Umbilical cord (tissue), 2 donors: ENCODE measurements around the genes FAM184B, LCORL and CCDC149.

GRCh38 chr4:17336280-17336949 lies 175.5 kb downstream of the QDPR start:
- RAMPAGE, long total RNA: no peak

GRCh38 chr4:17781026-17781761 lies at the start of gene FAM184B:
Gene FAM184B (minus strand): TSS chr4:17781621.
- RAMPAGE, long total RNA: no peak

DNA sequence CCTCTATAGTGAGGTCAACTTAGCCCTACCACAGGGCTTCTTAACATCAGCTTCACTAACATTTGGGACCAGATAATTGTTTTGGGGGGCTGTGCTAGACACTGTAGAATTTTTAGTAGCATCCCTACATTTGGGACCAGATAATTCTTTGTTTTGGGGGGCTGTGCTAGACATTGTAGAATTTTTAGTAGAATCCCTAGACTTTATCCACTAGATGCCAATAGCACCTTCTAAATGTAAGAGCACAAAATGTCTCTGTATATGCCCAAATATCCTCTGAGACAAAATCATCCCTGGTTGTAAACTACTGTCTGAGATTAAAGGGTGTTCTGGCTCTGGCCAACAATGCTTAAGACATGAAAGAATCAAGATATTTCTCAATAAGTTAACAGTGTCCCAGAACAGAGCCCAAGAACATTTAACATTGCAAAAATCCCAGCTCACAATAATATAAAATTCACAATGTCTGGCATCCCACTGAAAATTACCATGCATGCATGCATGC lies 46.8 kb downstream of the NCAPG start:
- RAMPAGE, long total RNA: no peak

DNA sequence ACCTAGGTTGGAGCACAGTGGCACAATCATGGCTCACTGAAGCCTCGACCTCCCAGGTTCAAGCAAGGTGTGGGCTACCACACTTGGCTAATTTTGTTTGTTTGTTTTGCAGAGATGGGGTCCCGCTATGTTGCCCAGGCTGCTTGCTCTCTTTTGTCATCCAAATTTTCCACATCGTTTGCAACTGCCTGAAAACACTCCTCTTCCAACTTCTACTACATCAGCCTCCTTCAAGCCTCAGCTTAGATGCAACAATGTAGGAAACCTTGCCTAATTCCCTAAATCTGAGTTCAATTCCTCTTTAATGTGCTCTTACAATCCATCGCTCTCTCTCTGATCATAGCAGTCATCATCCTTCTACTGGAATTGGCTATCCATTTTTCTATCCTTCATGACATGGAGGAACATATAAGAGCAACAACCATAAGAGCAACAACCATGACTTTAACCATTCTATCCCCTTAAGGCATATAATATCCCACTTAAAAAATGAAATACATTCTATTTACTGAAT lies 59.5 kb downstream of the NCAPG start:
- RAMPAGE, long total RNA: no peak

- RAMPAGE, long total RNA: no peak
These were observed 95.1 kb downstream of the LCORL start for GRCh38 chr4:17926386-17926904.

- RAMPAGE, long total RNA: no peak
These were observed at the start of gene LCORL for GRCh38 chr4:18021627-18022227. Gene LCORL (minus strand): TSS chr4:18021755.

- RAMPAGE, long total RNA: no peak
These were observed 118.7 kb upstream of the ADGRA3 start for GRCh38 chr4:22634497-22634989.

- RAMPAGE, long total RNA: no peak
These were observed 14.2 kb upstream of the PPARGC1A start for GRCh38 chr4:23903888-23904673.

GRCh38 chr4:24111351-24111757 lies 221.5 kb upstream of the PPARGC1A start:
- RAMPAGE, long total RNA: no peak

GRCh38 chr4:24320881-24321618 lies 263.3 kb downstream of the DHX15 start:
- RAMPAGE, long total RNA: no peak

DNA sequence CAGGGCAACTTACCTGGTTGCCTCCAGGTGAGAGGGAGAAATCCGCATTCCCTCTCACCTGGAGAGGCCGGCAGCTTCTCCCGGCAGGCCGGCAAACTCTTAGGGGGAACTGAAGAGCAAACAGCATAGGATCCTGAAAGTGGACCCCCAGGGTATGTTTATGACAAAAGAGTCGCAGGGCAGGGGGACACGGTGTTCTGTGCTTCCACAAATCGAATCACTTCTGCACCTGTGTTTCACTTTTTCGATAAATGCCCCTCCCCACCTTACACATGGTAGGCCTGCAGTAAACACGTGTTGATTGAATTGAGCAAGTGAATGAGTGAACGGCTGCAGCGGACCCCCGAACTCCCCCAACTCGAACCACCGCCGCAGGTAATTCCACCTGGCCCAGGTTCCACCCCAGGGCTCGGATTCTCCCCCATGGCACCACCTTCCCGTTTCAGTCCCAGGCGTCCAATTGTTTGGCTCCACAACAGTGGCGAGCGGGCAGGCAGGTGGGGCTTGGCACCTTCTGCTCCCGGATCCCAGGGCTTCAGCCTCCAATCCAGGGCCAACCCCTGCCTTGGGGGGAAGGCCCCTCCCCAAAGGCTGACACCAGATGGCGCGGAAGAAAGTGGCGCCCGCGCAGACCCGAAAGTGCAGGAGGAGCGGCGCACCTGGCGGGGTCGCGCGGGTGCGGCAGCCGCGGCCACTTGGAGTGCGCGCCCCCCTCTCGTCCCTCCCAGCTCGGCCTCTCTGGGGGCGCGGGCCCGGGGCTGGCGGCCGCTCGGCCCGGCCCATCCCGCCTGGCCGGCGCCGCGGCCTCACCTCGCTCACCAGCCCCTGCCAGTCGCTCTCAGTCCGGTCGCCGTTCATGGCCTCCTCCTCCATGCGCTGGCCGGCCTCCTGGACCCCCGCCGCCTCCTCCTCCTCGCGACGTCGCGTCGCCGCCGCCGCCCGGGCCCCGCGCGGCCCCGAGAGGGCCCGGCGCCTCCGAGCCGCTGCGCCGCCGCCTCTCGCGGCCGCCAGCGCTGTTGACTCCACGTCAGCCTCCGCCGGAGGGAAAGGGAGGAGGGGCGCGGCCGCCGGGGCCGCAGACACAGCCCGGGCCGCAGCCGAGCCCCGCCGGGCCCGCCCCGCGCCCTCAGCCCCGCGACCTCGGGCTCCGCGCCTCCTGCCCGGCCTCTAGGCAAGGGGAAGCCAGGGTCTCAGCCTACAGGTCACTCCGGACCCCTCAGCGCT lies at the start of gene CCDC149:
Gene CCDC149, minus strand, starts transcription at position 1,036 of the 1,224 bp plus-strand sequence.
- RAMPAGE, long total RNA: no peak

DNA sequence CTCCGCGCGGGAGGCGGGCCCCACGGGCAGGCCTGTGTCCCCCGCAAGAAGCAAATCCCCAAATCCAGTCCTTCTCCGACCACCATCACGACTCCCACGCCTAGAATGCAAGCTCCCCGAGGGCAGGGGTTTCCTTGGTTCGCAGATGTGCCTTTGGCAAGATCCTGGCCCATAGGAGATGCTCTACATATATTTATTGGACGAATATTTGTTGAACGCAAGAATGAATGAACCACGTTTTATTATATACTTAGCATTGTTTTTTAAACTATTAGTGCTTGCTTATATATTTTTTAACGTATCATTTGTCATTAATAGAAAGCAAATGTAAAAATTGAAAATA lies 360 bp upstream of the CCDC149 start:
- RAMPAGE, long total RNA: no peak

DNA sequence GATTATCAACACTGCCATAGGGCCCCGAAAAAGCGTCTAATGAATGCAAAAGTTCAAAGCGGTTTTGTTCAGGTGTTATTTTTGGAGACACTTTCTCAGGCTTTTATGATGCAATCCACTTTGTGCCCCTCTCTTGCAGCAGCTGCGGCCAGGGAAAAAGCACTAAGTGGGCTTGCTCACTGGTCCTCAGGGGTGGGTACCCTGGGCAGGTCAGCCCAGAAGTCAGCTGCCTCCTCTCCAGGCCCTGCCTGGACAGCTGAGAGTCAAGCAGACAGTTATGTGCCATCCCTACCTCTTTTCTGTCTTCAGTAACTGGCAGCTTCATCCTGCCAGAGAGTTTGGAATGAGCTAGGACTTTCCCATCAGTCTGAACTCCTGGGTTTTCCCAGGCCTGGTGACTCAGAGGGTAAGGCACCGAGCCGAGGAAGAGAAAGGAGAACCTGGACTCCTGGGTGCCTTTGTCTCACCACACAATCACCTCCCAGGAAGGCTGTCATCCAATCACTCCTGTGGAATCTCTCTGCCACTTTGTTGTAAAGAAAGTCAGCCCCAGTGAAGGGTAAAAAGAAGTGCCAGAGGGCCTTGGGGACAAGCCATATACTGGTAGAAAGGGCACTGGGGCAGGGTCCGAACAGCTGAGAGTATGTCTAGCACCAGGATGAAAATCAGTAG lies 3.5 kb upstream of the SLC34A2 start:
- RAMPAGE, long total RNA: no peak

- RAMPAGE, long total RNA: no peak
These were observed 160.4 kb downstream of the SMIM20 start for GRCh38 chr4:26074413-26074783.

DNA sequence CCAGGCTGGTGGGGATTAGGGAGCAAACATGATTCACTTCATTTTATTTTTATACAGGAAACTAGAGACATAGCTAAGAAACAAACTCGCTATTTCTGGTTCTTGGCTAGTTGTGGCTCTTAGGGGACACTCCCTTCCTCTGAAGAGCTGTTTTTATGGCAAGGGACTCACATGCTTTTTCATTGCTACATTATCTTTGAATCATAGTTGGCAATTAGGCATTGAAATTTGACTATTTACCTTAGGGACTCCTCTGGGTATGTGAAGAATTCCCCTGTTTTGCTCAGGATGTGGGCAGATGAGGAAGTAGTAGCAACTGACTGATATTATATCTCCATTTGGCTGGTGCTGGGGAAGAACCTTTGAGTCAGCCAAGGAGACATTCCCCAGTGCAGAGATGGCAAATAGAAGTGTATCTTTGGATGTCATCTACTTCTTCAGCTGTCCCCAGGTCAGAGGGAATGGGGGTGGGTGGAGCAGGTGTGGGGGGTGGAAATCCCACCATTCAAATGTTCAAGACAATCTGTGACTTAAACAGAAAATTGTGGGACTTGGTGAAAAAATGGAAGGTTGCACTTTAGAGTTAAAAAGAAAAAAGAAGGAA lies 174.6 kb downstream of the SMIM20 start:
- RAMPAGE, long total RNA: no peak

DNA sequence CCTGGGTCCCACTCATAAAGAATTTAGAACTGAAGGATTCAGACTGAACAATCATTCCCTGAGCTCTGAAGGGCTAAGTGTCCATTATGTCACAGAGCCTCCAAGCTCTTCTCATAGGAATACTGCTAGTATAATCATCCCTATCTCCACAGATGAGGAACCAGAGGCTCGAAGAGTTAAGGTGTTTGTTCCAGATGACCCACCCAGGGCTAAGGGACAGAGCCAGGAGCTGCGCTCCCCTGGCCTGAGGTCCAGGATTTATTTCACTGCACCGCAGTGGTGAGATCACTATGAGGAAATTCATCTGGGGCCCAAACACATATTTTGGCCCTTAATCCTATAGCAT lies 100.2 kb upstream of the RBPJ start:
- RAMPAGE, long total RNA: no peak

DNA sequence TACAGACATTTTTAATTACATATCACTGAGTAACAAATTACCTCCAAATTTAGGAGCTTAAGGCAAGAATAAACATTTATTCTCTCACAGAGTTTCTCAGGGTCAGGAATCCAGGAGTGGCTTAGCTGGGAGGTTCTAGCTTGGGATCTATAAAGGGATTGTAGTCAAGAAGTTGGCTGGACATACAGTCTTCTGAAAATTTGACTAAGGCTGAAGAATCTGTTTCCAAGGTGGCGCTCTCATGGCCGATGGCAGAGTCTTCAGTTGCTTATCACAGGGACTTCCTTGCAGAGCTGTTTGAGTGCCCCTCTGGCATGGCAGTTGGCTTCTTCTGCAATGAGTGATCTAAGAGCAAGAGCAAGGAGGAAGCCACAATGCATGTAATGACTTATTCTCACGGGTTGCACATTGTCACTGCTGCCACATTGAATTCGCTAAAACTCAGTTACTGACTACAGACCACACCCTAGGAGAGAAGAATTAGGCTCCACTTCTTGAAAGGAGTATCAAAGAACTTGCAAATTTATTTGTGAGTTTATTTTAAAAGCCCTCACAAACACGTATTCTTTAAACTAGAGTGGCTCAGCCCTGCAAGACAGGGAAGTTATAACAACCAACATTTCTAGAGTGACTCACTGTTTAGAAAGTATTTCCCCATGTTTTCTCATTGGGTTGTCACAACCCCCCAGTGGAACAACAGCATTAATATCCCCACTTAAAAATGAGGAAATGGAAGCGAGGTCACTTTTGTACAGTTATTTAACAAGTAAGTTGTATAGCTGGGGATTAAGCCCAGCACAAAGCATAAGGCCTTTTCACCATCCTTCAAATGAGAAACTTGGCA lies 32.5 kb upstream of the RBPJ start:
- RAMPAGE, long total RNA: no peak

DNA sequence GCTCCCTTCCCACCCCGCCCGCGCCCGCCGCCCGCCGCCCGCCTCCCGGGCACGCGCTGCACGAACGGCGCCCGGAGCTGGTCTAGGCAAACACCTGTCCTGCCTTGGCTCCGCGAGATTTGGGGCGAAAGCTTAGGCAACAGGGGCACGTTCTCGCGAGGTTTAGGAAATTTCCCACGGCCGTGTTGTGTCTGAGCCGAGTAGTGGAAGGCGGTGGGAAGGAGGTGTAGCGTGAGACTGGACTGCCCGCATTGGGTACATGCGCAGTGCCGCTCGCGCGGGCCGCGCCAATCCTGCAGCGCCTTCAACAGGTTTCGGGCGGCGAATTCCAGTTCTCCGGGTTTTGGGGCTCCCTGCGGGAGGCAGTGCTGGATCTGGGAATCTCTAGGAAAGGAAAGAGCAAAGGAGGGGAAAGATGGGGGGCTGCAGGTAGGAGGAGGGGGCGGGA lies 1.3 kb upstream of the RBPJ start:
- RAMPAGE, long total RNA: no peak

- RAMPAGE, long total RNA: no peak
These were observed 20.9 kb downstream of the RBPJ start for GRCh38 chr4:26341567-26342180.

DNA sequence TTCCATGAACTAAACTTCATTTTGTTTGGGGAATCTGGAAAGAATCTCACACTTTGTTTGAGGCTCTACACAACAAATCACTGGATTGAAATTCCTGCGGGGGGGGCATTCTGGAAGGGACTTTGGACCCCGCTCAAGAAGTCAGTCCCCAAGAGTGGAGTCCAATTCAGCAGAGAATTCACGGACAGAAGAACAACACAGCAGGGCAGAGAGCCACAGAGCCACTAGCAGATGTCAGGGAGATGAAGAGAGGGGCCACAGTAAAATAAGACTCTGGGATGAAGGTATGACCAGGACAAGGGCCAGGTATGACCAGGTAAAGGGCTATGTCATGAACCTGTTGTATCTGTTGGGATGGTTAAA lies 7.4 kb upstream of the TBC1D19 start:
- RAMPAGE, long total RNA: no peak